ENCODE data around the gene ERP44.

GRCh38 chr9:97556142-97557384, 55.1 kb downstream of the TMOD1 start:
- RRBS = no CpG with 5 or more reads among the region's 22 CpGs

DNA sequence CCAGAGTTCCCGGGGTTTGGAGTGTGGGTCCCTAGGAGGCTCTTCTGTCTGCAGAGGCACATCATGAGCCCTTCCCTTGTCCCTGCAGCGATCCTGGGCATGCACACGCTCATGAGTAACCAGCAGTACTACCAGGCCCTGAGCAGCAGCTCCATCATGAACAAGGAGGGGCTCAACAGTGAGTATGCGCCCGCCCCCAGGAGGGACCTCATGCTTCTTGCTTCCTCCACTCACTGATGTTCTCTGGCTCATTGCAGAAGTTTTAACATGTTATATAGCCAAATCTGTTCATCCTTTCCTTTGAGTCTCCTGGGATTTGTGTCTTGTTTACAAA, 61.1 kb downstream of the TMOD1 start:
- RRBS = no CpG with 5 or more reads among the region's 5 CpGs

- RRBS = no CpG with 5 or more reads among the region's 11 CpGs
These were observed 6.4 kb upstream of the XPA start for GRCh38 chr9:97703299-97704163.

- RRBS = no CpG with 5 or more reads among the region's 14 CpGs
These were observed 23.8 kb downstream of the FOXE1 start for GRCh38 chr9:97876720-97877339.

- RRBS = no CpG with 5 or more reads among the region's 5 CpGs
These were observed 2.7 kb upstream of the ANP32B start for GRCh38 chr9:97980436-97980916.

DNA sequence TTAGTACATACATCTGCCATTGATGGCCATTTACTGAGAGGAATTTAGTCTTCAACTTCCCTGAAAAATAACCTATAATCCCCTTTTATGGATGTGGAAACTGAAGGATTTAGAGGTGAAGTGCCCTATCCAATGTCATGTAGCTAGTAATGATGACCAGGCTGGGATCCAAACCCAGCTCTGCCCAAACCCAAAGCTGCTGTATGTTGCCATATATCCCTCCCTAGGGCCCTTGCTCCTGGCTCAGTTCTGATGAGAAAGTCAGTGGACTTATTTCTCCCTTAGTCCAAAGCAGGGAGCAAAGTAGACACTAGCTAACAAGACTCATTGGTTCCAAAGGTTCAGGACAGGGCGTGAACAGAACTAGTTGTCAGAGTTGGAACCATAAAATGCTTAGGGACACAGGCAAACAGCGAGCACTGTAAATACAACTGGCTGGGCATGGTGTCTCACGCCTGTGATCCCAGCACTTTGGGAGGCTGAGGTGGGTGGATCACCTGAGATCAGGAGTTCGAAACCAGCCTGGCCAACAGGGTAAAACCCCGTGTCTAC, 36.6 kb downstream of the ANP32B start:
- RRBS = no CpG with 5 or more reads among the region's 5 CpGs

DNA sequence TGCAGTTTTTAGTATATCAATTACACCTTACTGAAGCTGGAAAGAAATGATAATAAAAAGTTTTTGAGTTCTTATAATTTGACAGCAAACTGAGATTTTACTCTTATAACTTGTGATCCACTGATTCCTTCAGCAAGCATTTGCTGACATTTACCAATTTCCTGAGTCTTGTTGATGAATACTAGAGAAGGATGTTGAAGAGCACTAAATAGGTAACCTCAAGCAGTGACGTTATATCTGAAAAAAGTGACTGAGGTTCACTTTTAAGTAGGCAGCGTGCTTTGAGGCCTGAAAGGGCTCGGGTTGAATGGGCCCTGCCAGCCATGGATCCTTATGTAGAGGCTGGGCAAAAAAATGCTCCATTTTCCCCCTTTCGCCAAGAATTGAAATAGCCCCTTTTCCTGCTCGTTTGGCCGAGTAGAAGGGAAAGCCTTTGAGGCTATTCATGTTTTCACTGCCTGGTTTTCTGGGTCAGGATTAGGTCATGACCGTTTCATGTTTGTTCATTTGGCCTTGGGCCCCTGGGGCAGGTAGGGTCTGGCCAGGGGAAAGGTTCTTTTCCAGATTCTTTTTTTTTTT, 19.4 kb downstream of the NANS start:
- RRBS = no CpG with 5 or more reads among the region's 7 CpGs

GRCh38 chr9:98082861-98083671, 26.5 kb downstream of the NANS start:
- RRBS = no CpG with 5 or more reads among the region's 4 CpGs

- RRBS = no CpG with 5 or more reads among the region's 6 CpGs
These were observed 22.5 kb upstream of the CORO2A start for GRCh38 chr9:98214918-98215367.

DNA sequence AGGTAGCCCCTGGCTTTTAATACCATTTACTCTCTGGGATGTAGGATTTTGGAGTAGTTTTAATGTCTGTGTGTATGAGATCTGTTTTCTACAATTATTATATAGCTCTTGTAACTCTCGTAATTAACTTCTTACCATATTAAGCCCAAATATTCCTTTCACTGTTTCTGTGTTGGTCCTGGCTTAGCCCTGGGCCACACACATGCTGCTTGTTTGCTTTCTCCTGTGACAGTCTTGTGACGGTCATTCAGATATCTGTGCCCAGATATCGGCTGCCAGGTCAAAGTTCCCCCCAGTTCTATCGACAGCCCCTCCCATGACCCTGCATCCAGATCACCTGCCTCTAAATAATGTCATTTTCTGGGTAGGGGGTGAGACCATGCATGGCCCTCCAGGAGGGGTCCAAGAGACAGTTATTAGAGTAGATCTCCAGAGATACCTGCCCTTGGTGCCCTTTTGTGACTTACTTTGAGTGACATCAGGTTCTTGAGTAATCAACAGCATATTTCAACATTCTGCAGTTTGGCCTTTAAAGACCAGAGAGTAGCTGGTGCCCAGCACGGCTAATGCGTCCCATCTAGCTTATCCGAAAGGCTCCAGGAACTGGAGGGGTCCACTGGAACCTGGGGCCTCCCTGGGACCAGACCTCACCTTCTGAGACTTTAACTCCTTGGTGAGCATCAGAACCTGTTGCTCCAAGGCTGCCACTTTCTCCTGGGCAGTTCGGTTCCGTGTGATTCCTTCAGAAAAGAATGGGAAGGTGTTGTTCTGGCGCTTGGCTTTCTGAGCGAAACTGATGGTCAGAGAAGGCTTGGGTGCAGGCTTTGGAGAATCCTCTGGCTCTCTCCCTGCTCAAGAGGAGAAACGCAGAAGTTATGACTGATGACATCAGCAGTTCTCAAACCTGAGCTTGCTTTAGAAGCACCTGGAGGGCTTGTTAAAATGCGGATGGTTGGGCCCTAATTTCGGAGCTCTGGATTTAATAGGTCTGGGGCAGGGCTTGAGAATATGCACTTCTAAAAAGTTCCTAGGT, 26.8 kb downstream of the TBC1D2 start:
- RRBS = no CpG with 5 or more reads among the region's 14 CpGs

- RRBS = no CpG with 5 or more reads among the region's 7 CpGs
These were observed 11.6 kb downstream of the TBC1D2 start for GRCh38 chr9:98243733-98244303.

DNA sequence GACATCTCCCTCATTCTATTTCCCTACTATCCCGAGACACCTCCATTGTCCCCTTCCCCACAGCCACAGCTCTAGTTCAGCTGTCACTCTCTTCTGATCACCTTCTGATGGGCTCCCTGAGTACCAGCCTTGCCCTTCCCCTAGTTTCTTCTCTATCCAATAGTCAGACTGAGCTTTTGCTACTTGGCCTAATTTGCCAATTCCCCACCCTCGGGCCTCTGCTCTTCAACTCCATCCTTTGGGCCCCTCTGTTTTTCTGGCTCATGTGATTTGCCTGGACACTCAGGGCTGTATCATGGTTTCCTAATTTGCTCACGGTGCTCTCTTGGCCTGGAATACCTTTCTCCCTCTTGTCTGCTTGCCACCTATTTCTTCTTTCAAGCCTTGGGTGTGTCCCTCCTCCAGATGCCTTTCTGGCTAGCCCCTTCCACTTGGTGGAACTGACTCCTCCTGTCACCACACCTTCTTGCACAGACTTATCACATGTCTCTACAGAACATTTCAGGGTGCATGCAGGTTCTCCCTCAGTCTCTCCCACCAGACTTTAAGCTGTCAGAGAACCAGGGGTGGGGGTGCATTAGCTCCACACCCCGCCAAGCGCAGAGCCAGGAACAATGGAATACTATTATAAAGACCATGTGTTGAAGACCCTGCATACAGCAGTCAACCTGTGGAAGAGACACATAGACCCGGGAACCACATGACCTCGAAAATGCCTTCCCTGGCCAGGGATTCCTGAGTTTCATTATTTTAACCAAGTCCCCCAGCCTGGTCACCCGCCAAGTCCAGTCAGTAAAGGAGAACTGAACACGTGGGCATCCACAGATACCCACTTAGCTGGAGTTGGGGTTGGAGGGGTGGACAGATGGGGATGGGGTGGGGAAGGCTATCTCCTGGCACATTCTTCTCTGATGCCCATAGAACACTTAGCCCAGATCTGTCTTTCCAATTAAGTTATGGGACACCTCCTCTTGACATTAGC, 1.8 kb downstream of the TBC1D2 start:
- RRBS = no CpG with 5 or more reads among the region's 9 CpGs

GRCh38 chr9:98940410-98940667, 3.4 kb upstream of the COL15A1 start:
- RRBS = no CpG with 5 or more reads among the region's 1 CpG

- RRBS = no CpG with 5 or more reads among the region's 2 CpGs
These were observed 10.1 kb downstream of the COL15A1 start for GRCh38 chr9:98953837-98954162.

DNA sequence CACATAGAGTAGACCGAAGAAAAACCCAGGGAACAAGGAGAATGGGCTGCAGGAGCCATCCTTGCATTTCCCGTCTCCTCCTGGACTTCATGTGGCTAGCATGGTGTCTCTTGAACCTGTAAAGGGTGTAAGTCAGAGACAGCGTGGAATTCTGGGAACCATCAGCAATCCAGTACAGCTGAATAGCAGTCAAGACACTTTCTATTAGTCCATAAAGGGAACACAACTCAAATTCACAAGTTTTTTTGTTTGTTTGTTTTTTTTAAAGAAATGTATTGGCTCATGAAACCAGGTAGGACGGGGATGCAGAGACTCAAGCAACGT, 32.3 kb upstream of the TGFBR1 start:
- RRBS = no CpG with 5 or more reads among the region's 5 CpGs

- RRBS = 3% methylated on average over 10 of the region's 30 CpGs
These were observed 905 bp downstream of the TGFBR1 start for GRCh38 chr9:99105768-99106268.

DNA sequence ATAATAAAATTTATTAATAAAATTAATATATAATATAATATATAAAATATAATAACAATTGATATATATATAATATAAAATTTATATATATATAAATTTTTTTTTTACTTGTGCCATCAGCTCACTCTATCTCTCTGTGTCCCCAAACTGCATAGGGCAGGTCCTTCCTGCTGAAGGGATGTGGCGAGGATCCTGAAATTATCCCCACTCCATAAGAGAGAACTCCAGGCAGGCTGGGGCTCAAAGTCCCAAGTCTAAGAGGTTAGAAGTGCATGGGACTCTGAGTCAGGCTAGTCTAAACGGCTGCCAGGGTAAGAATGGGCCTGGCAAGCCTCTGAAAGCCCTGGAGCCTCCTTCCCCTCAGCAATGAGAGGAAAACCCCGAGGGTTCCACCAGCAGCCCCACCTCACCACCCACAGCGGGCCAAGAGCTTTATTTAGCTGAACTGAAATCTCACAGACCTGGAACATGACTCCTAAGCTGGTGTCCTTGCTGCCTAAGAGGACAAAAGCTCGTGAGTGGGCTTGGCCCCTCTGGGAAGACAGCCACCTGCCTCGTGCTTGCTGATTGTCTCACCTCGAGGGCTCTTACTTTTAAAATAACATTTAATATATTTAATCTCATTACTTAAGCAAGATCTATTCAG, 135.5 kb downstream of the SEC61B start:
- RRBS = no CpG with 5 or more reads among the region's 7 CpGs

GRCh38 chr9:99660251-99660832, 161.3 kb upstream of the NR4A3 start:
- RRBS = no CpG with 5 or more reads among the region's 6 CpGs

- RRBS = no CpG with 5 or more reads among the region's 54 CpGs
These were observed 1.0 kb downstream of the NR4A3 start for GRCh38 chr9:99822480-99823380.

DNA sequence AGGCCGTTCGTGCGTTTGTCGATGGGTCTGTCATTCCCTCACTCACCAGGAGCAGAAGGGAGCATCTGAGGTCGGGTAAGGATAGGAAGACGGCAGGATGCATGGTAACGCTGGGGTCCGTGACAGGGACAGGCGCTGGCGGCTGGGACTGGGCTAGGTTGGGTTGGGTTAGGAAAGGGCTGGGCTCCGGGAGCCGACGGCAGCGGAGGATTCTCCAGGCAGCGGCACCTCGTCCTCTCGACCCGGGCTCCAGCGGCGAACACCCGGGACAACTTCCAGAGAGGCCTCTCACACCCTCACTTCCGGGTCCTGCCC, at the start of gene ERP44:
ERP44 (minus strand) TSS at position 263 of the 315 bp plus-strand sequence.
- RRBS = 6% methylated on average over 9 of the region's 22 CpGs

Measured in islet of Langerhans (tissue), 1 donor.